Foreskin fibroblast (primary cell): ENCODE results near the genes RIOX1 and DLST.

- RRBS = under 1% methylated on average over 9 of the region's 37 CpGs
These were observed at the start of gene RIOX1 for GRCh38 chr14:73490879-73491254. RIOX1 (plus strand) TSS chr14:73490933.

DNA sequence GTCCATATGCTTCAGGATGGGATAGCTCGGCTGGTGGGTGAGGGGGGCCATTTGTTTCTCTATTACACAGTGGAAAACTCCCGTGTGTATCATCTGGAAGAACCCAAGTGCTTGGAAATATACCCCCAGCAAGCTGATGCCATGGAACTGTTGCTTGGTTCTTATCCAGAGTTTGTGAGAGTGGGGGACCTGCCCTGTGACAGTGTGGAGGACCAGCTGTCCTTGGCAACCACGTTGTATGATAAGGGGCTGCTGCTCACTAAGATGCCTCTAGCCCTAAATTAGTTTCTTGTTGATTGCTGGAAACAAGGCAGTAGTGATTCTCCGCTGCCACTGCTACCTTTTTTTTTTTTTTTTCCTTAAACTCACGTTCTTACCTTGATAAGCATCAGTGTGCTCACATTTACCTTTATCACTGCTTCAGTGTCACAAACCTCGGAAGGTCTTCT is 1.9 kb downstream of the RIOX1 start:
- RRBS = no CpG with 5 or more reads among the region's 6 CpGs

GRCh38 chr14:73752981-73753884 is 6.9 kb downstream of the MIDEAS start:
- RRBS = no CpG with 5 or more reads among the region's 9 CpGs

DNA sequence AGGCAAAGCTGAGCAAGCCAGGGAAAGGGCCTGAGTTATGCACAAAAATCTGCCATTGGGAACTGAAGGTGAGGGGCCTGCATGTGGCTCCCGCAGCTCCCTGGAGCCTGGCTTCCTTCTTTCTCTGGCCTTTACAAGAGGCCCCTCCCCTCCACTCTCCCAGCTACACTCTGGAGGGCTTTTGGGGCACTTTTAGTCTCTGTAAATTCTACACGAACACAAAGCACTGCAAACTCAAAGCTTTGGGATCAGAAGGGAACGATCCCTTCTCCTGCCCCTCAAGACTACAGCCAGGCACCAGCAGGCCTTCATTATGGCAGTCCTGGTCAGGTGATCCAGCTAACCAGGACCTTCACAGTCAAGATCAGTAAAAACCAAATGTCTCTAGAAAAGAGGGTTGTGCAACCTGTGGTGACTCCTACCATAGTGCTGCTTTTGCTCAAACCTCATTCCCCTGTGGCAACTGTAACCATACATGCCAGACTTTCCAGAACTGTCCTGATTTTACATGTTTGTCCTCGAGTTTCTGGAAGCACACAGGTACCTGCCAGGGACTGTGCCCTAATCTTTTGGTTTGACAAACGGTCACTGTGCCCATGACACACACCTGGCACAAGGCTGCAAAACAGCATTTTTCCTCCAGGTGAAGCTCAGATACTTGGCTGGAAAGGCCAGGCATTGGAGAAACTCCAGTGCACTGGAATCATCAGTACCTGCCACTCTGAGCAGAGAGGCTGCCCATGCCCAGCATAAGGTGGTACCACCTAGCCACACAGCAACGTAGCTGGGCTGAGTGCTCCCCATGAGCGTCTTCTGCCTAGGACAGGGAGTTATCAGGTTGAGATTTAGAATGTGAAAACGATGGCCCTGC is 24.5 kb upstream of the MIDEAS start:
- RRBS = no CpG with 5 or more reads among the region's 8 CpGs

GRCh38 chr14:73788913-73789341 is 28.8 kb upstream of the MIDEAS start:
- RRBS = no CpG with 5 or more reads among the region's 3 CpGs

DNA sequence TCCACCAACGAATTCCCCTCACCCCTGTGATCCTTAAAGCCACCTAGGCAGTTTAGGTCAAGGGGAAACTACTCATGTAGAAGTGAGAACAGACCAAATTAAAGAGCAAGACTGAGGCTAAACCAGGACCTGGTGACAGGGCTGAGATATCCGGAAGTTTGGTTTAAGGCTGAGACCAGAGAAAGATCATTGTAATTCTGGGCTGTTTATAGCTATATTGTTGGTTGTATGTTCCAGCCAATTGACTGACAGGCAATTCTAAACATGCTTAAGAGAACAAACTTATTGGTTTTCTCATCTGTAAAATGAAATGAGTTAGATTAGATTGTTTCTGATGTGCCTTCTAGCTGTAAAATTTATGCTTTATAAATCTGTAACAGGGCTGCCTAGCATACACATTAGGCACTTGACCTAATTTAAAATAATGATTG is 37.5 kb upstream of the MIDEAS start:
- RRBS = no CpG with 5 or more reads among the region's 2 CpGs

- RRBS = no CpG with 5 or more reads among the region's 5 CpGs
These were observed 40.8 kb upstream of the MIDEAS start for GRCh38 chr14:73800886-73801266.

GRCh38 chr14:73942975-73943201 is 7.0 kb downstream of the FAM161B start:
- RRBS = no CpG with 5 or more reads among the region's 1 CpG

DNA sequence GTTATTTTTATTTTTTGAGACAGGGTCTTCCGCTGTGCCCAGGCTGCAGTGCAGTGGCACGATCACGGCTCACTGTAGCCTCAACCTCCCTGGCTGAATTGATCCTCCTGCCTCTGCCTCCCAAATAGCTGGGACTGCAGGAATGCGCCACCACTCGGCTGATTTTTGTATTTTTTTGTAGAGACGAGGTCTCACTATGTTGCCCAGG is 802 bp downstream of the COQ6 start:
- RRBS = no CpG with 5 or more reads among the region's 6 CpGs

DNA sequence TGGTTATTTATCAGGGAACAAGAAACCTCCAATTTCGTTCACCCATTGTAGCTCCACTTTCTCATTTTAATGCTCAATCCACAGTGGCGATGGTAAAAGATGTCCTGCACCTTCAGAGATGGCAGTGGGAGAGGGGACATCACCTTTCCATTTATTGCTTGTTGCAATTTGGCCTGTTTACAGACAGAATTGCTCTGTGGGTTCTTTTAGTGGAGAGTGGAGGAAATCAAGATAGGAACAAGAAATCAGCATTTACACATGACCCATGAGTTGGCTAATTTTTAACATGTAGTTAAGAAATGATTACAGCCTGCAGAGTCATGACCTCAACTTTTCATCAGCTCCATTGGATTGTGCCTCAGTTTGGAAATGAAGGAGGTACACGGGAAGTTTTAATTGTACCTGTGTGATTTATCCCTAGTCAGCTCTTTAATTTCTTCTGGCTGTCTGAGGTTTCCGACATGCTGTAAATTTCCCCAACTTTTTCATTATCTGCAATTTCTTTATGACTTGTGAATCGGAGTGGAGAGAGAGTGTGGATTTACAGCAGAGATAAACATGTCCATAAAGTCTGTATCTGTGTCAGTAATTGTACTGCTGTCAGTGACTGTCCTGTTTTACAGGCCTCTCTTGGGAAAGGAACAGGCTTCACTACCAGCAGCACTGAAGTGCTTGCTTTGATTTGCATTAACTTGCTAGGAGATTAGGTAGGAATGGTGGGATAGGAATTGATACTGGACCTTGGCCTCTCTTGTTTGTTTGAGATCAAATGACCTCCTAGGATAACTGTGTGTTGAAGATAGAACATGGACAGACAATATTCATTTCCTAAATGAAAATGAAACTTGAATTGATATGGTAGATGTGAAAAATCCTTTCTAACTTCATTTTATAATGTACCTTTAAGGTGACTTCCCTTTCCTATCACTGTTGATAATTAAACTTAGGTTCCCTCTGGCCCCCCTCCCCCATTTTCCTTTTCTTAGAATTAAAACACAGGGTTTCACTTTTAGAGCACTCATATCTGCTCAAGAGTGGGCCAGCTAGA is 49.2 kb downstream of the LIN52 start:
- RRBS = no CpG with 5 or more reads among the region's 5 CpGs

DNA sequence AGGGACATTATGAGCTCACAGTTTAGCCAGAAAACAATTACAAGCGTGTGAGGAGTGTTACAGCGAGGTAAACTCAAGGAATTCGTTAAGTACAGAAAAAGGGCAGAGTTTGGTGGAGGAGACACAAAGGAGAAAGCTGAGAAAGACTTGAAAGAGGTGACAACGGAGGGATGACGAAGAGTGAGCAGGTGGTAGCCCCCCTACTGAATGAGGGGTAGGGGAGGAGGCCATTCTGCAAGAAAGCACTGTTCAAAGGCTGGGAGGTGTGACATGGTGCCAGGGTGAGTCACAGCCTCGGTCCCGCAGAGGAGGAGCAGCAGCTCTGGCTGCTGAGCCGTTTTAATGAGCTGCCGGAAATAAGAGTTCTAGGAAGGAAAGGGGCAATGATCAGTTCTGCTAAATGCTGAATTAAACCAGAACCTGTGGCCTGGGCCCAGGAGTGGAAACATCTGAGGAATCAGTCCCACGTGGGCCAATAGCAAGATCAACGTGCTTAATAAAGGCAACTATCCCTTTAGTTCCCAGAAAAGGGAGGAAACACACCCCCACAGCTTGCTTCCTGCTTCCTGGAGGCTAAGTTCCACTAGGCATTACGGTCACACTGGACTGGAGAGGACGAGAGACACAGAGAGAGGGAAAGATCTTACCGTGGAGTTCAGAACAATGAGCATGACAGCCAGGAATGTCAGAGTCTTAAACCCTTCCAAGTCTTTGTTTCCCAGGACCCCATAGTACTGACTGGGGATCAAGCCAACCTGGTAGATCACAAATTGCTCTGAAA is 3.6 kb downstream of the ABCD4 start:
- RRBS = no CpG with 5 or more reads among the region's 14 CpGs

- RRBS = no CpG with 5 or more reads among the region's 8 CpGs
These were observed 22.6 kb downstream of the SYNDIG1L start for GRCh38 chr14:74403465-74403818.

DNA sequence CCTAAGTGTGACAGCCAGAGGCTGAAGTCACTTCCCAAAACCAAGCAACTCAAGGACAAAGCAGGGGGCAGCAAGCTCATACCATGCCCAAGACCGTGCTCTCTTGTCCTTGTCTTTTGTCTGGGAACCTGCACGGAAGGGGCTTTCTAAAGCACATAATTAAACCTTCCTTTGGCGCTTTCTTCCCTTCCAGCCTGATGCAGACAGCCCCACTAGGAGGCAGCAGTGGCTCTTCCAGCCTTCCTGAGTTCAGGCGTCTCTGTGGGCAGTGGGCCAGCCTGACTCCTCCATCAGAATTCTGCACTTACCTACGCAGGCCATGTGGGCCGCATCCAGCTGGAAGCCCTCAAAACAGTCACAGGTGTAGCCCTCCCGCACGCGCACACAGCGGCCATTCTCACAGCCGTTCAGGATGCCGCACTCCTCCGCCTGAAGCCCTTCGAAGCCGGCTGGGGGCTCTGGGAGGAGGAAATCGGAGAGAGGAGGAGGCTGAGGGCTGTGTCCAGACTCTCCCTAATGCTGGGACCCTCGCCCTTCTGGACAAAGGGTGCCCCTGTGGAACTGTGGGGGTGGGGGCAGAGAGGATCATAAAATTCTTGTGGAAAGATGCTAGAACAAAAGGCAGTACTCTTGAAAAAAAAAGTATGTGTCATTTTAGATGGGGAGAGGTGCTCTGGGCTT is 7.7 kb downstream of the ISCA2 start:
- RRBS = no CpG with 5 or more reads among the region's 17 CpGs

GRCh38 chr14:74508372-74509496 is 15.2 kb downstream of the ISCA2 start:
- RRBS = 81% methylated on average over 7 of the region's 28 CpGs

GRCh38 chr14:74599141-74599886 is 12.7 kb downstream of the LTBP2 start:
- RRBS = no CpG with 5 or more reads among the region's 12 CpGs

- RRBS = no CpG with 5 or more reads among the region's 1 CpG
These were observed 48.7 kb downstream of the AREL1 start for GRCh38 chr14:74664244-74664443.

DNA sequence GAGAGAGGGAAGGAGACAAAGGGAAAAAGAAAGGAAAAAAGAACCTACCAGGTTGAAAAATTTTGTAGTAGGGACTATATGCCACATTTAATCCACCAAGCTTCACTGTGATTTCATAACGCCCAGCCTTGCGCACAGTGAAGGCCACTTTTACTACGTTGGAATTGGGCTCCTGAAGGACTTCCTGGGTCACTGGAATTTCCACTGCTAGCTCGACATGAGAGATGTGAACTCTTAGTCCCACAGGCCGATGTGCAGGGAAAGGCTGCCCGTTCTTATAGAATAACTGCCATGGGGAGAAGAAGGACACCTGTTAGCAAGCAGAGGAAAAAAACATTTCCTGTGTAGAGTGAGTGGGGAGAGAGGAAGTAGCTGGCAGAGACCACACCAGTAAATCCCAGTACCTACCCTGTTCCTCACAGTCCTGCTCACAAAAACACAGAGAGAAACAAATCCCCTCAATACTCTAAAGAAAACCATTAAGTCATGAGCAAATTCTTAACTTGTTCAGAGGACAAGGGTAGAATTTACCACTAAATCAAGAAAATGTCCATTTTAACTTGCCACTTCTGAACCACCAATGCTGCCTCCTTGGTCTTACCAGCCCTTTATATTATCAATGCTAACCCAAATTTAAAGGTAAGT is 29.5 kb downstream of the AREL1 start:
- RRBS = no CpG with 5 or more reads among the region's 6 CpGs

- RRBS = under 1% methylated on average over 24 of the region's 48 CpGs
These were observed at the start of gene DLST for GRCh38 chr14:74881504-74882075. DLST (plus strand) TSS chr14:74881916.

GRCh38 chr14:74904682-74905283 is 18.3 kb downstream of the RPS6KL1 start:
- RRBS = no CpG with 5 or more reads among the region's 4 CpGs

- RRBS = 13% methylated on average over 4 of the region's 12 CpGs
These were observed 9.2 kb downstream of the PGF start for GRCh38 chr14:74946201-74946685.